Skeletal muscle cell (primary cell): Measurements from ENCODE around the gene HOXC13.

DNA sequence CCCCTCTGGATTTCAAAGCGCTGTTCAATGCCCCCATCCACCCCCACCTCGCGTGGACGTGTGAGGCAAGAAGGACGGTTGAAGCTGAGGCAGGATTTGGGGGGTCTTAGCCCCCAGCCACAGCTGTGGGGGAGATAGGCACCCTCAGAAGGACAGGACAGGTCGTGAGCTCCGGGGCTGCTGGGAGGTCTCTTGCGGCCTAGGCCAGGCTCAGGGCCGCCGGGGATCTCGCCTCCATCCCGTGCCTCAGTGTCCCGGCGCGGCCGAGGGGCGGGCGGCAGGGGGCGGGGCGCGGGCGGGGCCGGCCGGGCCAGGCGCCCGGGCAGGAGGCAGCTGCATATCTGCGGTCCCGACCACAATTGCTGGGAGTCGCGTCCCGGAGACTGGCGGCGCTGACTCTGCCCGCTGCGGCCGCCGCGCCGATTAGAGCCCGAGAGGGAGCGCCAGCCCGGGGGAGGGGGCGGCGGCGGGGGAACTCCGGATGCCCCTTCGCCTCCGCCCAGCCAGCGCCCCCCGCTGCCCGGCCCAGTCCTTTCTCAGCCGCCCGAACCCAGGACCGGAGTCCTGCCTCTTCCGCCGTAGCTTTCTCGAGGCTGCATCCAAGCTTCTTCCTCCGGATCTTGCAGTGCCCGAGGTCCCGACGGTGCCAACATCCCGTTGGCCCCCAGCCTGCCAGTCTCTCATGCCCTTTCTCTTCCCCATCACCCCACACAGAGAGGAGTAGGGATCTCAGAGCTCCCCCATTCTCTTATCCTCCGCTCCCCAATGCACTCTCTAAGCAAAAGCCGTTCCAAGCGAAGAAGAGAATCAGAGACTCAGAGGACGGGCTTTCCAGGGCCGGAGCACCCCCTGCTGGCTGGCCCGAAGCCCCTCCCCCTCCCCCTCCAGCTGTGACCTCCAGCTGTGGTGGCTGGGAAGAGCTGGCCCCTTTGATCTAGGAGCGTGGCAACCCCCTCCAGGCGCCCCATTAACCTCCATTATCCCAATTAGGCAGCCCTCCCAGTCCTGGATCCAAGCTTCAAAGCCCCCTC, 8.7 kb upstream of the SP7 start:
- RRBS: 1% methylated on average over 36 of the region's 70 CpGs

DNA sequence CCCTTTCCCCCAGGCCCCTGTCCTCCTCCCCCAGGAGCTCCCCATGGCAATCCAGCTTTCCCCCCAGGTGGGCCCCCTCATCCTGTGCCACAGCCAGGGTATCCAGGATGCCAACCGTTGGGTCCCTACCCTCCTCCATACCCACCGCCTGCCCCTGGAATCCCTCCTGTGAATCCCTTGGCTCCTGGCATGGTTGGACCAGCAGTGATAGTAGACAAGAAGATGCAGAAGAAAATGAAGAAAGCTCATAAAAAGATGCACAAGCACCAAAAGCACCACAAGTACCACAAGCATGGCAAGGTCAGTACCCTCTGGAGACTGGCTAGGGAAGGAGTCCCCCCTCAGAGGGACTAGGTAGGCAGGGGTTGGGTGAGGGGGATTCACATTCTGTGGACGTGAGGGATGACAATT, 1.9 kb downstream of the PRR13 start:
- RRBS: no CpG with 5 or more reads among the region's 3 CpGs

- RRBS: no CpG with 5 or more reads among the region's 9 CpGs
These were observed 20.1 kb downstream of the PCBP2 start for GRCh38 chr12:53471612-53472762.

- RRBS: 67% methylated on average over 2 of the region's 25 CpGs
These were observed 16.8 kb downstream of the MAP3K12 start for GRCh38 chr12:53482122-53483221.

DNA sequence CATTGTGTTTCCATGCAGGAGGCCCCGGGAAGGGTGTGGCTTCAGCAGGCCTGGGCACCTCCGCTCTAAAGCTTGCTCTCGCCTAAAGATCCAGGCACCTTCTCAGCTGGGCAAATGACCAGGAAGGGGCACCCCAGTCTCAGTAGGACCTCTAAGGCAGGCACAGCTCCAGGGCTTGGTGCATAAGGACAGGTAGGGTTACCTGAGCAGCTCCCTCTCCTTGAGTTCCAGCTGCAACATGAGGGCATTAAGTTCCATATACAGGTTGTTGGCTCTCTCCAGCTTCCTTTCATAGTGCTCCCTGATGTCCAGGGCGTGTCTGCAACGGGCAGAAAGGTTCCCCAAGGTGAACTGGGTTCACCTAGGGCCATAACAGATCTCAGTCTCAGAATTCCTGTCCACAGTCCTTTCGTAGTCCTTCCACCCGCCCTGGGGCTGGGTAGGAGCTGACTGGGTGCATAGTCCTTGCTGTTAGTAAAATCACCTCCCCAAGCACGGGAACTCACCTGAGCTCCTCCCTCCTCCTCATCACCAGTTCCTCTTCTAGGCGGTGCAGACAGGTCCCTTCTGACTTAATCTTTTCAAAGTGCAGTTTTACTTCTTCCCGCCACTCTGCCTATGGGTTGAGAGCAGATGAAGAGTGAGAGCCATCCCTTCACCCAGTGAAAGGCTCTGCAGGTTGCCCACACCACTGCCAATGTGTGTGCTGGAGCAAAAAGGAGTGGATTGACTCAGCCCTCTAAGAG, 15.7 kb downstream of the MAP3K12 start:
- RRBS: no CpG with 5 or more reads among the region's 10 CpGs

- RRBS: no CpG with 5 or more reads among the region's 5 CpGs
These were observed 17.0 kb downstream of the ATP5MC2 start for GRCh38 chr12:53658677-53659414.

GRCh38 chr12:53746445-53746931, 19.2 kb upstream of the CALCOCO1 start:
- RRBS: no CpG with 5 or more reads among the region's 22 CpGs

GRCh38 chr12:53755913-53756468, 28.7 kb upstream of the CALCOCO1 start:
- RRBS: no CpG with 5 or more reads among the region's 4 CpGs

DNA sequence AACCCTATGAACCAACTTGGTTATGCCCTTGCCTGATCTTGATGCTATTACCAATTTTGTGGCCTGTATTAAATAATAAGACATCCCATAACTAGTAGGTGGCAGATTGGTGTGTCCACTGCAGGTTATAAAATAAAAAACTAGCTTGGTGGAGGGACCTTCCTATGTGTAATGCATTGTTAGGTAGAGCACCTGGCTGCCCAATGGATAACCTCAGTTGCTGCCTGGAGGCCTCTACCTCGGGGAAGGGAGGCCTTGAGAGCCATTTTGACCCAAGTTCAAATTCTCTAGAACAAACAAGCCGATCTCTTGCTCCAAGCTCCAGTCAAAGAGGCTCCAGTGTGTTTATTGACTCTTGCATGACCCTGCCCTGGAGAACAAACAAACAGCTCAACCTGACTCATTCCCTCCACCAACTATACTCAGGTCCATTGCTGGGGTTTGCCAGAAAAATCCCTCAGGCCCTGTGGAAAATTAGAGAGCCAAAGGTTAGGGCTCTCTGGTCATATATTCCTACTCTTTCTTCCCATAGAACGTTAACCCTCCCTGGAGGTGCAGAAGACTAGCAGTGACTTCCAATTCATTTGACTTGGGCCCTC, 98.0 kb upstream of the CALCOCO1 start:
- RRBS: no CpG with 5 or more reads among the region's 3 CpGs

- RRBS: 2% methylated on average over 24 of the region's 98 CpGs
These were observed at the start of gene HOXC13 for GRCh38 chr12:53938177-53939436. HOXC13 (plus strand) TSS chr12:53938831.

DNA sequence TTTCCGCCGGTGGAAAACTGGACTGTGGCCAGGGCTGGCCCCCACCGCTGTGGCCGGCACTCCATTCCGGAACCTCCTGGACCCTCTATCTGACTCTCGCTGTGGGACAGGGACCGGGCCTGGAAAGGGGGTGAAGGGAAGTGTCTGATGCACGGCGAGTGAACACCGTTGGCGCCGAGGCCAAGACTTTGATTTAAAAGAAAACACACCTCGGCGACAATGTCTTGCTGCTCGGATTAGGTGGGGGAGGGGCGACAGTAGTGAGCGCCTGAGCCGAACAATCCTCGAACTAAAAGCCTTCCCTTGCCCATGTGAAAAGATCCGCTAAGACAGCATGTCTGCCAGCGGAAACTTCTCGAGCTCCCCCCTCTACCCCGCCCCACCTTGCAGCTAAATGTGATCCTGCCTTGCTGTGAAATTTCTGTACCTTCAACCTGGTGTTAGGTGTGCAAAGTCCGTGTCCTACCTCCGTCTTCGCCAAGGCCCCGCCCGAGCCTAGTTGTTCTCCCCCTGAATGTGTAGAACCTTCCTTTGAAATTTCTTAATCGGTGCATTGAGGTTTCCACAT, 2.7 kb downstream of the HOXC11 start:
- RRBS: 4% methylated on average over 3 of the region's 29 CpGs

DNA sequence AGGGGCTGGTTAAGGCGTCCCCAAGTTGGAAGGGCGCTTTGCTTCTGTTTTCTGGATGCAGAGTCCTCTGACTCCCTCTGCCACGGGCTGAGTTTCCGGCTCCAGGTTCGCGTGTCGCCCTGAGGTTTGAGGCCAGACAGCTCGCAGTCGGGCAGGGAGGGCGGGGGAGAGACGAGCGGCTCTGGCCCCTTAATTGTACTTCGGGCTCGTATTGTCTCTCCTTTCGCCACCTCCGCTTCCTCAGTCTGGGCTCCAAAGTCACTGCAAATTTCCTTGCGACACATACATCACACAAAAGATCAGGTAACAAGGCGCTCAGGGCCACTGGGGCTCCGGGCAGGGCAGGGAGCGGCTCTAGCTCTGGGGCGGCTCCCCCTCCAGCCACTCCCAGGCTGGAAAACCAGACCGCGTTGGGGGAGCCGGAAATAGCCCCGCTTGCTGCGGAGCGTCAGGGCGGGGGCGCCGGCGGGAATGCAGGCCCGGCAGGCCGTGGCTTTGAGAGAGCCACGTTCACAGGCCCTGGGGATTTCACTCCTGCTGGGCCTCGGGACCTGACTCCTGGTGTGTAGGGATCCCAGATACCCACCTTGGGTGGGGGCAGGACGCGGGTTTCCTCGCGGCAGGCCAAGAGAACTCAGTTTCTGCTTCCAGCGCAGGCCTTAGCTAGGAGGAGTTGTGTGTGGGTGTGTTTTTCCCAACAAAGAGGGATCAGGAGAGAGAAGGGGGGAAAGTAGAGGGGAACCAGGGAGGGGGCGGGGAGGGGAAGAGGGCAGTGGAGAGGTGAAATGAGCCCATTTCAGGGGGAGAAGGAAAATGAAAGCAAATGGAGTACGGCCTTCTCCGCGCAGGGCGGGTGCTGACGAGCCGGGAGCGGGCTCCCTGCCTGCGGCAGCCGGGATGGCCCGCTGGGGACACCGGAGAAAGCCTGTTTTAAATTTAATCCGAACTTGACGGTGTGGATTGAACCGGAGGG, 4.4 kb upstream of the HOXC9 start:
- RRBS: under 1% methylated on average over 14 of the region's 55 CpGs

GRCh38 chr12:54003029-54003443, 3.1 kb downstream of the HOXC9 start:
- RRBS: no CpG with 5 or more reads among the region's 16 CpGs

- RRBS: 2% methylated on average over 14 of the region's 18 CpGs
These were observed 2.9 kb upstream of the HOXC8 start for GRCh38 chr12:54005898-54006290.

GRCh38 chr12:54024120-54024520, 4.1 kb upstream of the HOXC6 start:
- RRBS: no CpG with 5 or more reads among the region's 17 CpGs

DNA sequence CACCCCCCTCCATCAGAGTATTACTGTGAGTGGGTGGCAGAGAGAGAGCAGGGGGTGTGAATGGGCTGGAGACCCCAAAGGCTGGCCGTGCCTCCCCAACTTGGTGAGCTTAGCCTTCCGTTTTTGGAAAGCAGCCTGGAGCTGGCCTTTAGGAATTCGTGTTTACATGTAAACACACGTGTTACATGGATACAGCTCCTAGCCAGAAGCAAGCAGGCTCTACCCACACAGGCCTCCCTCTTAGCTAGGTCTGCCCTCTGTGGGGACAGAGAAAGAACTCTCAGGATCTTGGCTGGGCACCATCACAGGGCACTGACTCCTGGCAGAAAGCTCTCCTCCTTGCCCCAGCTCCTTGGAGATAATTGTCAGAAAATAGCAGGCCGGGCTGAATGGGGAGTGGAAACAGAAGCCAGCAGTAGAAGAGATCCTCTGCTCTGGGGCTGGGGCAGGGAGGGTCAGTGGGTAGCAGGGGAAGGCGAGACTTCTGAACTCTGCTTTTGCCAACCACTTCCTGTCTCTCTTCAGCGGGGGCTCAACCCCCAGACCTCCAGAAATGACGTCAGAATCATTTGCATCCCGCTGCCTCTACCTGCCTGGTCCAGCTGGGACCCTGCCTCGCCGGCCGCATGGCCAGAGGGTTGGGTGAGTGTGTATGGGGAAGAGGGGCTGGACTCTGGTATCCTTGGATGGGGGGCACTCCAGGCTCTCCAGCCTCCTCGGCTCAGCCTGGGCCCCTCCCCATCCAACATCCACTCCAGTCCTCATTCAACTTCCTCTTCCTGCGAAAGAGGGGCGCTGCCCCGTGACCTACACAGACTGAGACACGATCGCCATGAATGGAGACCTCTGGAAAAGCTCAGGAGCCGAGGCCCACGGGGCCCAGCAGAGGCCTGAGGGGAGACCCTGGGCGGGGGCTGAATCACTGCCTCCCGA, 734 bp upstream of the HOXC4 start:
- RRBS: no CpG with 5 or more reads among the region's 22 CpGs

- RRBS: no CpG with 5 or more reads among the region's 11 CpGs
These were observed 56.5 kb downstream of the SMUG1 start for GRCh38 chr12:54131906-54133027.

DNA sequence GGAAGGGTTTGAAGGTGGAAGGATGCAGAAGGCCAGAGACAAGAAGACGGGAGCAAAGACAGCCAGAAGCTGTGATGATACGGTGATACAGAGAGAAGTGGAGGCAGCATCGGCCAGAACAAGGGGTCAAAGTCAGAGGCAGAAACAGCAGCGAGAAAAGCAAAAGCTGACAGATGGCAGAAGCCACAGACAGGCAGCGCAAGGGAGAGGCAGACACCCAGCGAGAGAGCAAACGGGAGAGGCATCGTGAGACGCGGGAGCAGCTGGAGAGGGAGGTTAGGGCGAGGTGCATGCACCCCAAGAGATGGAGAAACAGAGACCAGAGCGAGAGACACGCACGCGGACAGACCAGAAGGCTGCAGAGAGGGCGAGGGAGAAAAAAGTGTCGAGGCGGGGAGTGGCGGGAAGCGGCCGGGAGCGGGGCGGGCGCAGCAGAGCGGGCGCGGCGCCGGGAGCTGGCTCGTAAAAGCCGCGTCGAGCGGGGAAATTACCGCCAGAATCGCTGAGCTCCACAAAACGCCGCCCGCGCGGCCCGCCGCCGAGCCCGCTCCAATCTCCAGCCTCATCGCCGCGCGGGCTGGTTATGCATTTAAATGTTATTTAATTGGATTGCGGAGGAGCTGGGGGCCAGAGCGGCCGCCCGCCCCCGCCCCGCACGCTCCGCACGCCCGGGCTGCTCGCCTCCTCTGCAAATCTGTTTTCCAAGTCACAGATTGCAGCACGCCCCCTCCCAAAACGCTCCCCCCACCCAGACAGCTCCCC, 15.6 kb downstream of the SMUG1 start:
- RRBS: 2% methylated on average over 9 of the region's 62 CpGs

DNA sequence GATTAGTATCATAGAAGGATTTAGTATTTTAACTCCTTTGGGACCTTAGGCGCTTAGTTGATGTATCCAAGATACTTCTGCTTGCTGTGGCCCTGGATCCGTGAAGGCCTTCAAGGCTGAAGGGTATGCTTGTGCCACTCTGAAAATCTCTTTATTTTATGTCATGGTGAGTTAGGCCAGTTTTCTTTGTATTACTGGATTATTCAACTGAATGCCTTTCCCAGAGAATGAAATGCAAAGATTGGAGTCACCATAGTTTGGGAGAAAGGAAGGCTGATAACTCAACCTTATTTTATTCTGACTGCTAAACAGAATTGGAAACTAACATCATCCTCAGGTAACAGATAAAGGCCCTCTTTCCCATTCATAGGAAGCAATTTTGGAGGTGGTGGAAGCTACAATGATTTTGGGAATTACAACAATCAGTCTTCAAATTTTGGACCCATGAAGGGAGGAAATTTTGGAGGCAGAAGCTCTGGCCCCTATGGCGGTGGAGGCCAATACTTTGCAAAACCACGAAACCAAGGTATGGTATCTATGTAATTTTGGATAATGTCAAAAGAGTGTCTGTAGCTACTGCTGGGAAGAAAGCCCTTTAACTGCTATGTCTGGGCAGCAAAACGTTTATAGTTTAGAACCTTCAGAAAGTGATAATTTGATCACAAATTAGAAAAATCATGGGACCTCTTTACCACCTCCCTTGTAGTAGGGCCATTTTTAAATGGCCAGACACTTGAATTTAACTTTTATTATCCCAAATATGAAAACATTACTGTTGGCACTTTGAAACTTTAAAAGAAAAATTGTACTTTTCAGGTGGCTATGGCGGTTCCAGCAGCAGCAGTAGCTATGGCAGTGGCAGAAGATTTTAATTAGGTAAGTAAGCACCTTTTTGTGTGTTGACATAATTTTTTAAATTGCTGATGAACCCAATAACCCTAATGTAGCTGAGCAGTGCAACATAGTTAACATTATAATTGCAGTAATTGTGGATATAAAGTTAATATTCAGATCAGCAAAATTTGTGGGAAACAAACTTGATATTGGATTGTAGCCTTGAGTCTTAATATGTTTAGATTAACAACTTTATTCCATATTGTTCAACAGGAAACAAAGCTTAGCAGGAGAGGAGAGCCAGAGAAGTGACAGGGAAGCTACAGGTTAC, 3.3 kb downstream of the HNRNPA1 start:
- RRBS: no CpG with 5 or more reads among the region's 6 CpGs

DNA sequence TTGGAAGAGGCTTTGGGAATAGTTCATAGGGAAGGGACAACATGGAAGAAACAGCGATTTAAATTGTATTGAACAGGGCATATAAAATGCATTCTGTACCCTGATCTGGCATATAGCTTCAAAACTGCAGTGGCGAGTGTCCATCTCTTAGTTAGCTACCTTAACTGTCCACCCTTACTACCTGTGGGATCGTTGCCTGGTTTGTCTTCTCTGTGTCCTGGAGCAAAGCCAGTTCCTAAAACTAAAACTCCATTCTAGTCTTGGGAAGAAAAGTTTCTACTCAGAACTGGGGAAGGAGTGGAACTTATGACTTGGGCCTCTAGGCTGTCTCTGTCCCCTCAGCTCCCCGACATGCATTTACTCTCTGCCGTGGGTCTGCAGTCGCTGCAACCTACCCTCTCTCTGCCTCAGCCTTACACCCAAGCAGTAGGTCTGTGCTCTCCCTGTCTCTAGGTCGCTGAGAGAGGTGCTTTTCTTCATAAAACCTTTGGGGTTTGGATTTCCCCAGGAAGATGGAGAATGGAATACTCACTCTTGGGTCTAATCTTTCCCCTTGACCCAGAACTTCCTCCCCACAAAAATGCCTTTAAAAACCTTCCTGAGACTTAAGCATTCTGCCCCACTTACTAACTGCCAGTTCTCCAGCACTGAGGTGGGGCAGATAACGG, 13.1 kb downstream of the GPR84 start:
- RRBS: no CpG with 5 or more reads among the region's 8 CpGs